Measurements from ENCODE around the genes SH2D2A and PEAR1.

DNA sequence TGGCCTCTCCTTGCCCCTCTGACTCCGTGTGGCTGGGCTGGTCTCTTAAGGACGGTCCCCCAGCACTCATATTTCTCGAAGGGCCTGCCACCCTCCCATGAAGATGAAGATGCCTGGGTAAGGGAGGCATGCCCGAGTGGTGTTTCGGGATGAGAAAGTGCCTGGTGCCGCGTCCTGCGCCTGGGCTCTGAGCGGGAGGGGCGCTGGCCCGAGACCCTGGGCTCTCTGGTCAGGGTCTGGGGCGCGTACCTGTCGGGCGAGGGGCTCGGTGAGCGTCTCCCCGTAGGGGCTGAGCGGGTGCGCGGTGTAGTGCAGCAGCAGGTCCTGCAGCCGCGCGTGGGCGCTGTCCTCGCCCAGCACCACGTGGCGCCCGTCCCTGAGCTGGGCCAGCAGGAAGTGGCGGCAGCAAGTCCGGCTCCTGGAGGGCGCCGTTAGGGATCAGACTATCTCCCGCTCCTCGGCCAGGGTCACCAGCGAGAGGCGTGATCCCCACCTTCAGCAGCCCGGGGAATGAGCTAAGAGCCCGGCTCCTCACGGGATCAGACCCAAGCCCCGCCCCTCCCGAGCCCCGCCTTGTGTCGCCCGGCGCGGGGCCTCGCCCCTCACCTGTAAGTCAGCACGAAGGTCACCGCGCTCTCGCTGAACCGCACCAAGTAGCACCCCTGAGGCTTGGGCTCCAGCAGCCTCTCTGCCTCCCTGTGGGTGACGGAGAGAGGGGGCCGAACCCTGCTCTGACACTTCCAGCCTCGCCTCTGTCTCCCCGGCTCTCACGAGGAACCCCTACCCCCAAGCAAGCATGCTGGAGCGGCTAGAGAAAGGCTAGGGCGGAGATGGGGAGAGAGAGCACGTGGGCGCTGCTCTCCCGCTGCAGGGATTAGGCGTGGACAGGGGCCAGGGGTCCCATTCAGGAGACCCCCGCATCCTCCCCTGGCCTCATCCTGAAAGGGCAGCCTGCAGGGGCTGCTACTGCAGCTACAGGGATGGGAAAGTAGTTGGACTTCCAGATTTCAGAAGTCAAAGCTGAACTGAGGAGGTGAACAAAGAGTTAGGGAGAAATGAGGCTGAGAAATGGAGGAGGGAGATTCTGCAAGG, 2.7 kb downstream of the SH2D2A start:
- RRBS: 1% methylated on average over 13 of the region's 65 CpGs

- RRBS: 18% methylated on average over 4 of the region's 10 CpGs
Measured at GRCh38 chr1:156816584-156817173, at the start of gene SH2D2A. Gene SH2D2A (minus strand): TSS chr1:156816848.

GRCh38 chr1:156848659-156849100, 10.2 kb downstream of the INSRR start:
- RRBS: no CpG with 5 or more reads among the region's 30 CpGs

DNA sequence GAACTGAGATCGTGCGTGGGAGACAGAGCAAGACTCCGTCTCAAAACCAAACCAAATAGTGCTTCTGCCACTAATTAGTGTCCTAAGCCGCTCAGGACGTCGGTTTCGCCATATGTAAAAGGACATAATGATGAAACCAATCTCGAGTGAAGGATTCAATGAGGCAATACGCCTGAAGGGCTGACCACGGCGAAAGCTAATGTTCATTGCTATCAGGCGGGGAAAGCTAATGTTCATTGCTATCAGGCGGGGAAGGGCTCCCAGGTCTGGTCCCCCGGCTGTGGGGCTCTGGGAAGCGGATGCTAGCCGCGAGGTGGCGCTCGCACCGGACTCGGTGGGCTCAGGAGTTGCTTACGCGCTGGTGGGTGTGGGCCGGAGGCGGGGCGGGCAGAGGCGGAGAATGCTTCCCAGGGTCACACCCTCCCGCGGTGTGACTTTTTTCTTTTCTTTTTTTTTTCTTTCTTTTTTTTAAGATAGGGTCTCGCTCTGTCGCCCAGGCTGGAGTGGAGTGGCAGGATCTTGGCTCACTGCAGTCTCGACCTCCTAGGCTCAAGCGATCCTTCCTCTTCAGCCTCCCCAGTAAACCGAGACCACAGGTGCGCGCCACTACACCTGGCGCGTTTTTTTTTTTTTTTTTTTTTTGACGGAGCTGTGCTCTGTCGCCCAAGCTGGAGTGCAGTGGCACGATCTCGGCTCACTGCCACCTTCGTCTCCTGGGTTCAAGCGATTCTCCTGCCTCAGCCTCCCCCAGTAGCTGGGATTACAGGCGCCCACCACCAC, 1.2 kb upstream of the PEAR1 start:
- RRBS: 2% methylated on average over 11 of the region's 45 CpGs

GRCh38 chr1:156893322-156894515, at the start of gene PEAR1:
Gene PEAR1 (plus strand): TSS chr1:156893718.
- RRBS: 24% methylated on average over 19 of the region's 50 CpGs

DNA sequence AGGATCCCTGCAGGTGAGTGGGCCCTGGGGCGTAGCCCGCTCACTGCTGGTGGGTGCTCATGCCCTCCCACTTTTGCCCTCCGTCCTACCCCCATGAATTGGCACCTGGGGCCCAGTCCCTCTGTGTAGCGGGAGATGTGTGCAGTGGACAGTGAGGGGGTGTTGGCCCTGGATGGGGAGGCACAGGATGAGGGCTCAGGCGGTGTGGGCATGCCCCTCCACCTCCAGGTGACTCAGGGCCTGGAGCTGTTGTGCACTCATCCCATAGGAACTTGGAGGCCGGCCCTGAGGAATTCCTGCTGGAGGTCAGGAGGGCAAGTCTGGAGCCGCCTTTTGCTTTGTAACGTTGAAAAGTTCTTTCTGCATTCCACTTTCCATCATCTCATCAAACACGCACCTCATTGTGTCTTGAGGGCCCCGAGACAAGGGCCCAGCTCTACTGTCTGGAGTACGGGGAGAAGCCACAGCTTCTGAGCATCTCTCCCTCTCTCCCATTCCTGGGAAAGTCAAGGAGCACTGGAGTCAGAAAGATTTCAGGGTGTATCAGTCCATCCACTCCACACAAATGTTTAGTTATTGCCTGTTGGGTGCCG, 3.1 kb downstream of the PEAR1 start:
- RRBS: no CpG with 5 or more reads among the region's 12 CpGs

DNA sequence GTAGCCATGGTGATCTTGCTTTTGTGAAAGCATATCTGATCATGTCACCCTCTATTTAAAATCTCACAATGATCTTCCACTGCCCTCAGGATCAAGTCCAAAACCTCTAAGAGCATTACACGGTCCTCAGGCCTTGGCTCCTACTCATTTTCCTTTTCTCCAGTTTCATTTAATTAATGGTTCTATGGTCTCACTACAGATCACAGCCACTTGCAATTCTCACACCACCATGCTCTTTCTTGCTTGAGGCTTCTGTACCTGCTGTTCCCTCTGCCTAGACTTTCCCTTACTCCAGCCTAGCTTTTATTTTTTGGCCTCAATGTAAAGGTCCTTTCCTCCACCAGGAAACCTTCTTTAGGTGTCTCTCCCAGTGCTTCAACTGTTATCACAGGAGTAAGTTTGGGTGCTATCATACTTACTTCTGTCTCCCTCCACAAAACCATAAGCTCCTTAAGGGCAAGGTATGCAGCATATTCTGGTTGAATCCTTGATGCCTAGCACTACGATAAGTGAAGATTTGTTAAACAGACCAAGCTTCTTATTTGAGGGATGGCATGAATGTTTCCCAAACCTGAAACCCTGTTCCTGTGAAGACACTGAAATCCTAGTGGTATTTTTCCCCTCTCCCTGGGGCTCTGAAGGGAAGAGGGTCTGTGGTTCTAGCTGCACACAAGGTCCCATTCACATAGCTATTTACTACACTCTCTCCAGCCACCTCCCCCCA, 11.9 kb downstream of the ARHGEF11 start:
- RRBS: no CpG with 5 or more reads among the region's 2 CpGs

DNA sequence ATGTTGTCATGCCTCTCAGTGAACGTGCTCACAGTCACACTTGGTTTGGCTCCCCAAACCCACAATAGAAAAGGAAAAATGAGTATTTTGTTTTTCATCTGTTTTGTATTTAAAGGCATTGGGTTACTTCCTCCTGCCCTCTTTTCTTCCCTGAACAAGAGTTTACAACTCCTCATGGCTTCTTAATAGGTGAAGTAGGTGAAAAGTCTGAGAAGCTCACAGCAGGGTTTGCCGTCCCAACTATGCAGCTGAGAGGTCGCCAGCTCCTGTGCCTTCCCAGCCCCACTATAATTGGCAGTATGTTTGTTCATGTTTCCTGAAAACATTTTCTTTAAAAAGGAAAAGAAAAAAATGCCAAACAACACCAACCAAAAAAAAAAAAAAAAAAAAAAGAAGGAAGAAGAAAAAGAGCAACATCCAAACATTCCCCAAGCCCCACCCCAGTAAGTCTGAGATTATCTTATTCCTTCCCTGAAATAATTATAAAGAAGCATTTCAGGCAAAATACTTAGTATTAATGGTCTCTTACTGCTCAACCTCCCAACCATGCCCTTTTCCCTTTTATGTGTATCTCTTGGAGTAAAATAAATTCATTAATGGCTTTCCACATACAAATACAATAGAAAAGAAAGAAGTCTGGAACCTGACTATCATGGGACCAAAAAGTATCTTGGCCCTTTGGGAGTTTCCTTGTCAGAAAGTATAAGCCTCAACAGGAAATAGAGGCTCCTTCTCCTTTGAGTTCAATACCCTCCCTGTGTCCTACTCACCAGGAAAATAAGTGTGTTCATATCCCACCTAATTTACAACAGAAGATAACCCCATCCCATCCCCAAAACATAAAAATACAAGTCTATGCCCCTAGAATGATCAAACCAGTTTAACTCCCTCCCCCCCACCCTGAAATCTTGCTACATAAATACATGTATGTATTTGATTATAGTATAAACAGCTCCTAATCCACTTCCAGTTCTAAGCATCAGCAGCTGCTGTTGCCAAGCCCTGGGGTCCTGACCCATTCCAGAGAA, 14.0 kb downstream of the ETV3 start:
- RRBS: no CpG with 5 or more reads among the region's 3 CpGs

DNA sequence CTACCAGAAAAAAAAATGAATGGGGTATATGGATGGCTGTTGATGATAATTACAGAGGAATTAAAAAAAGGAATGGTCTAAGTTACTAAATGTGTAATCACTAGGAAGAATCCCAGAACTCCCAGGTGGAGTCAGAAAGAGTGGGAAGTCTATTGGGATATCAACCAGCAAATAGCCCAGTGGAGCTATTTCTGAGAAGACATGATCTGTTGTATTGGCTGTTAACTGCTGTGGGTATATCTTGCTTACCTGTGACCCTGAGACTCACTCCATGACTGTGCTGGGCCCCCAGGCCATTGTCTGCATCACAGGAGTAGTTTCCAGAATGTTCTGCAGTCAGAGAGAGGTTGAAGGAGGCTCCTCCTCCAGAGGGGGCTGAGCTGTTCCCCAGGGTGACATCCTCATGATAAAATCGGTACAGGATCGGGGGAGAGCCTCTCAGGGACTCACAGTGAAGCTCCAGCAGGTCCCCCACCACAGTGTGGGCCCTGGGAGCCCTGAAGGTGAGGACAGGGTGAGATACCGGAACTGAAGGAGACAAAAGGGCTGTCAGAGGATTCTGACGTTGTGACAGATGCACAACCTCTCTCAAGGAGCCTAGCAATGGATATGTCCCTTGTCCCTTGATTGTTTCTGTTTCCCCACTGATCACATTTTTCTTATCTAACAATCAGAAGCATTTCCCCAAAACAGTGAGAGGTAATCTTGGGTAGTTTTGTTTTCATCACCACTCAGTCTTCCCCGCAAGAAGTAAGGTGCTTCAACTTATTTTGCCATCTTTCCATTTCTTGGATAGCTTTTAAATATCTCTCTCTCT, 5.3 kb downstream of the FCRL3 start:
- RRBS: no CpG with 5 or more reads among the region's 5 CpGs

DNA sequence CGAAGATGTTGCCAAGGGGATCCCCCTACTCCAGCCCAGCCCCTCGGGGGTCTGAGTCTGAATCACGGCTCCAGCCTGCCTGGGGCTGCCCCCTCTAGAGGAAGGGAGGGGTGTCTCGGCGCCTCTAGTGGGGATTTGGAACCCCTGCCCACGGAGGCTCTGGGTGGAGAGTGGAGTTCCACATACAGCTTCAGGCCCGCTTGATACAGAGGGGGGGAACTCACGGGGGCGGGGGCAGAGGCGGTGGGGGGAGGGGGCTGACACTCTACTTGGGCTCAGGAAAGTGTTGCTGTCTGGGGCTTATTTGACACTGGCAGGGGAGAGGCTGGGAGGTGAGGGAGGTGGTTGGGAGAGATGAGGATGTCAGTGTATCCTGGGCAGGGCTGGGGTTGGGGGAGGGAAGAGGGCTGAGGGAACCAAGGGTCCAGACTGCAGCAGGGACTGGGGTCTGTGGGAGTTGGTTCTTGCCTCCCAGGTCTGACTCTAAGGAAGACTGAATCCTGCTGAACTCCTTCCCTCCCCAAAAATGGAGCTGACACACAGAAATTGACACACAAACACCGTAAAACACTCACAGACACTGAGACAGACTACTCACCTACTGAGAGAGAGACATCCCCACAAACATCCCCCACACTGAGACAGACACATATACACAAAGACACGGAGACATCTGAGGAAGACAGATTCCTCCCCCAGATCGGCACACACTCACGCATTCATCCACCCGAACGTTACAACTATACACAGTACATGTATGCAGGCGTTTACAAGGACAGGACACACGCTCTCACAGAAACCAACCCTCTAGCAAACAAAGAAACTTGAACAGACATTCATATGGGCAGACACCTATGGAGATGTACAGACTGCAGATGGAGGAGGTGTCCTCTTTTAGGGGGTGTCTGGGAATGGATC, 992 bp downstream of the KIRREL1 start:
- RRBS: no CpG with 5 or more reads among the region's 18 CpGs

DNA sequence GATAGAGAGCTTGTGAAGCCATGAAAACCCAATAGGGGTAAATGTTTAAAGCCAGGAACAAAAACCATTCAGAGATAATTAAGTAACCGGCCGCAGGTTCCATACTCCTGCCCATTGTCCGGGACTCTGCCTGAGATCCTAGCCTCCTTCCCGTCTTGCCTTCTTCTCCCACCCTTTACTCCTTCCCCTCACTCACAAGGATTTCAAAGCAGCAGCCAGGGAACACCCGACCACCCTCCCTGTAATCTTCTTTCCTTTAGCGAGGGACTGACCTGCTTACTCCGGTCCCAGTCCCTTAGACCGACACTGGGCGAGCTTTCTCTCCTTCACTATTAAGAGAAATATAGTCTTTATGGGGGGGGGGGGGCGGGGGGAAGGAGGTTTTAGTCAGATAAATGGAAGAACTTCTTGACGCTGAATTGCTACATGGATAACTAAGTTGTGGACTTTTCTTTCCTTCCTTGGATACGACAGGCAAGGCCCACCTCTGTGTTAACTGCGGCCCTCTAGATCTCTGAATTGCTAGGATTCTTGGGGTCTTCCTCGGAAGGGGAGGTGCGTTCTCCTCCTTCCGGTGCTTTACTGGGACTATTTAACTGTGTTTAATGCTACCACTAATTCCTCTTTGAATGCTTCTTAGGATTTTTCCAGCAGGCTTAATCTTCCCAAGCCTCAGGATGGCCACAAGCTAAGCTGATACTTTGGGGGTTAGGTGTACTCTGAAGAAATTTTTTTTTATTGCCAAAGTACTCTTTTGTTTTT, 21.1 kb downstream of the KIRREL1 start:
- RRBS: no CpG with 5 or more reads among the region's 16 CpGs

DNA sequence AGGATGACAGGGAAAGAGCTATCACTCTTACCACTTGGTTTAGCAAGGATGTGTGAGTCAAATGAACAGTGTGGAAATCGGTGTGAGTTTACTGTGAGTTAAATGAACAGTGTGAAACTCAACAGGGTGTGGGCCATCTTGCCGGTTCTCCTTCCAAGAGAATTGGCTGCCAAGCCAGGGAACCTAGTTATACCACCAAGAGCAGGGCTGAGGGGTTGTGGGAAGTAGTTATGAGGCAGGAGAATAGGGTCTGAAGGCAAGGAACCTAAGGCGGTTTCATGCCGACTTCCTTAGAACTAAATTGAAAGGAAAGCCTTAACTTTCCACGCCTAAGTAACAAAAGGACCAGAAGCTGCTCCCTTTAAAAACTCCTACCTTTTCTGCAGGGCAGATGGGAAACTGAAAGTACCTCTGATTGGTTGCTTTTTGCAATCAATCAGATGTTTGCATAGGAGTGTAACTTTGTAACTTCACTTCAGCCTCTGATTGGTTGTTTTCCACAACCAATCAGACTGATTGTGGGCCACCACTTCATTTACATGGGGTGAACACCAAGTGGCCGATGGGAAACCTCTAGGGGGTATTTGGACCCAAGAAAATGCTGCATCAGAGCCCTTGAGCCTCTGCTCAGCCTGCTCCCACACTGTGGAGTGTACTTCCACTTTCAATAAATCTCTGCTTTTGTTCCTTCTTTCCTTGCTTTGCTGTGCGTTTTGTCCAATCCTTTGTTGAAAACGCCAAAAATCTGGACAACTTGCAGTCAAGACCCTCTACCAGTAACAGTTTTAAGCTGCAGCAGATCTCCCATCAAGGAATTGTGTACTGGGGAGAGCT, 19.7 kb upstream of the SMIM42 start:
- RRBS: no CpG with 5 or more reads among the region's 8 CpGs

DNA sequence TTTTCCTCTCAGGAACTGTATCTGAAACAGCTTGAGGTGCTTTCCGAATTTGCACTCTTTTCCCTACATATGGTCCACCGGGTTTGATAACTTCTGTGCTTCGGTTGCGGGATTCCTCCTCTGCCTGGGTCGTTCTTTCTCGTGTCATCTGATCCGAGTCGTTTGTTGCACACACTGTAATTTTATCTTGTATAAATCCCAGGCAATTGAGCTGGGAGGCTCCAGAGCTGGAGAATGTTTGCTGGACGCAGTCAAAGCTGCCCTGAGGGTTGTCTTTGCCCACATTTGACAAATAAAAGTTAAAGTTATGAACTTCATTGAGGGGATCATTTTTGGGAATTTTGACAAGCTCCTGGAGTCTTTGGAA, 3.5 kb upstream of the CD1D start:
- RRBS: no CpG with 5 or more reads among the region's 9 CpGs

DNA sequence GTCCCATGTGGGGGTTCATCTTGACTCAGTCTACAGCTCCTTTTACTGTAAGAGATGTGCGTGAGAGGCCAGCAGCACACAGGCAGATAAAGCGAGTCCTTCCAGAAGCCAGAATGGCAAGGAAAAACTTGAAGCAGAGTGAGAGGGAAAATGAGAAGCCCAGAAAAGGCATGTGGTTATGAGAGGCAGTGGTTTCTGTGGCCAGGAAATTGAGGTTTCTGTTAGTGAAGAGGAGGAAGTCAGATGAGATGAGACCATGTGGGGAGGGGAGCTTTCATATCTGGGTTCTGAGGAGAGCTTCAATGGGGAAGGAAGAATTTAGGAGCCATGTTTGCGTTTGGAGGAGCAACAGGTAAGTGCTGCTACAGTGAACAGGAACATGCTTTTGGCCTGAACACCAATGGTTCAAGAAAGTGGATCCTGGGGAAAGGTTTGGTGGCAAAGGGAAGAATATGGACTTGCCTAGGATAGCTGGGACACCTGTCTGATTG, 6.1 kb upstream of the CD1A start:
- RRBS: no CpG with 5 or more reads among the region's 3 CpGs

GRCh38 chr1:159012336-159012886, 2.7 kb downstream of the IFI16 start:
- RRBS: no CpG with 5 or more reads among the region's 6 CpGs

GRCh38 chr1:159188101-159188800, 16.4 kb upstream of the ACKR1 start:
- RRBS: 3% methylated on average over 18 of the region's 29 CpGs

DNA sequence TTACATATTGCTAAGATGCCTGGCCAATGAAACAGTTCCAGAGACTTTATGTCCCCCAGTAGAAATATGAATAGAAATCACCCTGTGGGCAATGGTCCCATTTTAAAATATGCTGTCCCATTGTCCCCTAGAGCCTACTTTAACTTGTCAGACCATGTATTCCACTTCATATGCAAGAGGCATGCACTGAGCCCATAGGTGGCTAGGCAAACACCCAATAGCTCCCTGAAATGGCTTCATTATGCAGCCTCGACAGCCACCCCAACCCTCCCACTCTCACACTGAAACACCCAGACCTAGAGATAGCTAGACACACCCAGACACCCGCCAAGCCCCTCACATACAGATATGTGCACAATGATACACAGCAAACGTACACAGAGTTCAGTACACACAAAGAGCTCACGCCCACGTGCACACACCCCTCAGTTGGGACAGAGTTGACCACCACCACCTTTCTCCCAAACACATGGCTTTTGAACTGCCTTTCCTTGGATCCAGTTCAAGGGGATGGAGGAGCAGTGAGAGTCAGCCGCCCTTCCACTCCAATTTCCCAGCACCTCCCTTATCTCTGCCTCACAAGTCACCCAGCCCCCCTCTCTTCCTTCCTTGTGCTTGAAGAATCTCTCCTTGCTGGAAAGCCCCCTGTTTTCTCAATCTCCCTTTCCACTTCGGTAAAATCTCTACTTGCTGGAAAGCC, 564 bp upstream of the ACKR1 start:
- RRBS: no CpG with 5 or more reads among the region's 7 CpGs

- RRBS: no CpG with 5 or more reads among the region's 1 CpG
Measured at GRCh38 chr1:159444407-159445037, 5.0 kb downstream of the OR10J1 start.

All from zone of skin (tissue), 1 donor.